Cardiac atrium fibroblast (primary cell): ENCODE results near the genes STT3A and RPUSD4.

- RAMPAGE, long total RNA, result no peak
These were observed 119.9 kb downstream of the FEZ1 start for GRCh38 chr11:125375860-125376810.

- RAMPAGE, long total RNA, result start-site peak on the plus strand at chr11:125592851-125592904, 2,549 and 353 reads in 2 replicates
These were observed at the start of gene STT3A for GRCh38 chr11:125592786-125593865. Gene STT3A, plus strand, starts transcription at chr11:125592852.

- RAMPAGE, long total RNA, result no peak
These were observed 1.9 kb downstream of the CHEK1 start for GRCh38 chr11:125626880-125627289.

DNA sequence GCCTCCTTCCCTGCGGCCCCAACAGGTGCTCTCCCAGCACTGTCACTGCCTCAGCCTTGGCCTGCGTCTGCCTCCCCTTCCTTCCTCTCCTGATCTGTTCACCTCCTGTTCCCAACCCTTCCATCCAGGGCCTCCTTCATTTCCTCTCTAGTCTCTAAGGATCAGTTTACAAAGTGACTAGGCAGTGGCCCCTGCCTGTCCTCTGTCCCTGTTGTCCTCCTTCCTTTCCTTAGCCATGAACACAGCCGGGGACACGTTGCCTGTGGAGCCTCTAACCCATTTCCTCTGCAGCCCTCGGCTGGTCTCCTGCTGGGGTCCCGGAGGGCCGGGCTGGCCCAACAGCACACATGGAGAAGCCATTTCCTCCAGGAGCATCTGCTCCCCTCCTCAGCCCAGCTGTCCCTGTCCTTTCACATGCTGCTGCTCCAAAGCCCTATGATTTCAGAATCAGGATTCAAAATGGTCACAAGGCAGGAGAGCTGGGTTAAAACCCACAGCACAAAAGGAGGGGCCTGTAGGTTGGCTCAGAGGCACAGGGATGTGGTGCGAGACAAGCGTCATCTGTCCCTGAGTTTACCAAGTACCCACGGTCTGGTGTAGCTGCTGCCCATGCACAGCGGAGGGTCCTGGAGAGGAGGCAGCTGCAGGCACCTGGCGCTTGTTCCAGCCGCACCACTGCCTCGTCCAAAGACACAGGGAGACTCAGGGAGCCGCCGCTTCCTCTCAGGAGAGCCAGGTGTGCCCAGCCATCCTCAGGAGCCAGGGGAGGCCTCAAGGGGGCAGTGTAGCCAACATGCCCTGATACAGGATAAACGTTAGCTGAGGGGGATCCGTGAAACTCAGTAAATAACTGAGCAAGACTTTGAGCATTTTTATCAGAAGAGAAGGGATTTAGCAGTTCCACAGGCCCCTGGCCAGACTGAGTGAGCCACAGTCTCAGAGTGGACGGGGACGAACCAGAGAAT, 4.1 kb upstream of the VSIG10L2 start:
- RAMPAGE, long total RNA, result no peak

- RAMPAGE, long total RNA, result no peak
These were observed 48.9 kb downstream of the VSIG10L2 start for GRCh38 chr11:125994582-125995222.

DNA sequence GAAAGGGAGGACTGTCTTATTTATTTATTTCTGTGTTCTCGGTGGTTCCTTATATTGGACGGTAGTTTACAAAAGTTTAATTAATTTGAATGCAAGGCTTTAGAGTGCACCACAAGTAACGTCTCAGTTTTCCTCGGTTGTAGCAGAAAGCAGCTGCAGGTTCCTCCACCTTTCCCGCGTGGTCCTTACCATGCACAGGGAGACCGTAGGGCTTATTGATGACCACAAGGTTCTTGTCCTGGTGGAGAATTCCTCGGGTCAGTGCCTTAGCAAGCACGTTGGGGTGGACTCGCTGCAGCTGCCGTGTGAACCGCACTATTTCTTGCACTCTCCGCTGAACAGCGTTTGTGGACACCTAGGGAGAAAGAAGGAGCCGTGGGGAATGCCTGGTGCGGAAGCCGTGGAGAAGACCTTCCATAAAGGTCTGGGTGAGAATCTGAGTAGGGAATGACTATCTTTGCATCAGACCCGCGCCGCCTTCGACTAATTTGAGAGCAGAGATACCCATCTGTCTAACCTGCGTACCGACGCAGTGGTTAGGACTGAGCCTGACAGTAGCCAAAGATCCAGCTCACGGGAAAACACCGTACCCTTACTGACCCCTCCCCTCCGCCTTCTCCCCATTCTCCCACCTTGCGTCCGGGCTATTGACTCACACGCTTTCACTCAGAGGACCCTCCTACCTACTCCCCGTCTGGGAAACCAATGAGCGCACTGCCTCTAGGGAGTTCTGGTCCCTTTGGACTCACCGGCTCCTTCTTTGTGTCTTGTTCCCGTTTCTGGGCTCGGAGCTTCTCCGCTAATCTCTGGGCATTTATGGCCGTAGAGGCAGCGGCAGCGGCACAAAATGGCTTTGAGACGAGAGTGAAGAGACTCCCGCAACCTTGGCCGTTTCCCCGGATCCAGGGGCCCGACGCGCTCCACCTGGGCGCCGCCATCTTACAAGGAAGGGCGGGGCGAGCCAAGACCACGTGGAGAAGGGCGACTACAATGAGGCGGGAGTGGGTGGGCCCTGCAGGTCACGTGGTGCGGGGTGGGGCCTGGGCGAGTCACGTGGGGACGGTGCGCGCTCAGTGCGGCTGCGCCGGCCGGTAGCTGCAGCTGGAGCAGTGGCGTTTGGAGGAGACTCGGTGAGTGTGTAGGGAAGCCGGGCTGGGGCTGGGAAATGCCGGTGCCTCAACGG, at the start of gene RPUSD4:
Gene RPUSD4, minus strand, starts transcription at position 950 of the 1,183 bp plus-strand sequence.
- RAMPAGE, long total RNA, result start-site peak on the plus strand centred at position 1,074 of the sequence, 62 bp wide, 194 and 46 reads in 2 replicates

GRCh38 chr11:126211884-126212859, 590 bp downstream of the FAM118B start:
- RAMPAGE, long total RNA, result no peak

DNA sequence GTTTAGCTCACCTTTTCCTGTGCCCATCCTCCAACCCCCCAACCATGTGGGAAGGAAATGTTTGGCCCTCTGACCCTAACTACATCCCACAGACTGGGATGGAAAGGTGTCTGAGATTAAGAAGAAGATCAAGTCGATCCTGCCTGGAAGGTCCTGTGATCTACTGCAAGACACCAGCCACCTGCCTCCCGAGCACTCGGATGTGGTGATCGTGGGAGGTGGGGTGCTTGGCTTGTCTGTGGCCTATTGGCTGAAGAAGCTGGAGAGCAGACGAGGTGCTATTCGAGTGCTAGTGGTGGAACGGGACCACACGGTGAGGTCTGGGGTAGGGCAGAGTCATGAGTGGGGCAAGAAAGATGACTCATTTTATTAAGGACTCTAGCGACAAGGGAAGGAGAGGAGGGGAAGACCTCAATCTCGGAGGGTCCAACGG, 2.4 kb downstream of the FOXRED1 start:
- RAMPAGE, long total RNA, result no peak

- RAMPAGE, long total RNA, result no peak
These were observed 4.9 kb upstream of the TIRAP start for GRCh38 chr11:126277804-126278642.

DNA sequence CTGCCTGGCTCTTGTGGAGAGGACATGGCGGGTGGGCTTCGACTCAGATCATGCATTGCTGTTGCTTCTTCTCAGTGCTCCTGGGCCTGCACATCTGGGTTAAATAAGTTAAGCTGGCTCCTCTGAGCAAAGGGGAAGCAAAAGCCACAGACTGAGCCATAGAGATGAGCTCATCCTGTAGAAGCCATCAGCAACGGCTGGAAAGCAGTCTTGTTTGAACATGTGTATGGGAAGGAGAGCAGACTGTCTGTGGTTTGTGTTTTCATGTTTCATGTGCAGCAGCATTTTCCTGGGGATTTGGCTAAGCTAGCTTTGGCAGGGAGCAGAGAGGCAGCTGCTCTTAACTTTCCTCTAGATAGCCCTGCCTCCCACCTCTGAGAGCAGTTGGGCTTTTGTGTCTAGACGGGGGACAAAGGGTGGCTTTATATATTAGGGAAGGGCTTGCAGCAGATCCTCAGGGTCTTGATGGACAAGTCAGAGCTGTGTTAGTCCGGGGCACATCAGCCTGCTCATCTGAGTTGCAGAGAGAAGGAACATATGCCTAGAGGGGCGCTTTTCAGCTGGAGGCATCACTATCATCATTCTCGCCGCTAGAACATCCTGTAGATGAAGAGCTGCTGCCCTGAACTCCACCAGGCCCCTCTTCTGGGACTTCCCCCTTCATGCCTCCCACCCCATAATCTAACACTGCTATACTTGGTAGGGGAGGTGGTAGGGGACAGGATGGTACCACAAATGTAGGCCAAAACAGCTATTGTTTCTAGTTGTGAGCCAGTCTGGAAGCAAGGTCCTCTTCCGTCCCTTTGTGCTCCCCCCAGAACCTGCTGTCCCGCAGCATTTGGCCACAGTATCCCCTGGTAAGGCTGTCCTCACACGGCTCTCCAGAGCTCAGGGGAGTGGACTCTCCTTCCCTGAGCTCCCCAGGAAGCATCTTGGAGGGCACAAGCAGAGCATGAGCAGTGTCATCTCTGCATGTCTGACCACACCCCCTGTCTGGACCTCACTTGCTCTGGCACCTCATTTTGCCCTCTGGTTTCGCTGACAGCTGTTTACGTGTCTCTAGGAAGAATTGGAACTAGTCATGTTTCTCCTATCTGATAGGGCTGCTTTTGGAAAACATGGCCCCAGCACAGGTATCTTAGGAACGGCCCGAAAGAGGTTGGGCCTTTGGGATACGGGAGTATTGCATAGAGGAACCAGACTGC, 15.2 kb downstream of the DCPS start:
- RAMPAGE, long total RNA, result no peak

- RAMPAGE, long total RNA, result no peak
These were observed 23.3 kb upstream of the ST3GAL4 start for GRCh38 chr11:126331959-126332903.

GRCh38 chr11:126336478-126337063, 18.9 kb upstream of the ST3GAL4 start:
- RAMPAGE, long total RNA, result no peak

DNA sequence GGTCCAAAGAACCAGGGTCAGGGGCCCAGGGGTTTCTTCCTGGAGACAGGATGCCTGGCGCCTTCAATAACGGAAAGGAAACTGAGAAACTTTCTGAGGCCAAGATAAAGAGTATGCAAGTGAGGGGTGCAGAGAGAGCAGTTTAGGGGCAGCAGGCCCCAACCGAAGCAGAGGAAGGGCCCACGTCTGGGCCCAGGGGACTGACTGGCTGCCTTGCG, 557 bp upstream of the ST3GAL4 start:
- RAMPAGE, long total RNA, result no peak

GRCh38 chr11:126366840-126367481, 11.5 kb downstream of the ST3GAL4 start:
- RAMPAGE, long total RNA, result no peak

DNA sequence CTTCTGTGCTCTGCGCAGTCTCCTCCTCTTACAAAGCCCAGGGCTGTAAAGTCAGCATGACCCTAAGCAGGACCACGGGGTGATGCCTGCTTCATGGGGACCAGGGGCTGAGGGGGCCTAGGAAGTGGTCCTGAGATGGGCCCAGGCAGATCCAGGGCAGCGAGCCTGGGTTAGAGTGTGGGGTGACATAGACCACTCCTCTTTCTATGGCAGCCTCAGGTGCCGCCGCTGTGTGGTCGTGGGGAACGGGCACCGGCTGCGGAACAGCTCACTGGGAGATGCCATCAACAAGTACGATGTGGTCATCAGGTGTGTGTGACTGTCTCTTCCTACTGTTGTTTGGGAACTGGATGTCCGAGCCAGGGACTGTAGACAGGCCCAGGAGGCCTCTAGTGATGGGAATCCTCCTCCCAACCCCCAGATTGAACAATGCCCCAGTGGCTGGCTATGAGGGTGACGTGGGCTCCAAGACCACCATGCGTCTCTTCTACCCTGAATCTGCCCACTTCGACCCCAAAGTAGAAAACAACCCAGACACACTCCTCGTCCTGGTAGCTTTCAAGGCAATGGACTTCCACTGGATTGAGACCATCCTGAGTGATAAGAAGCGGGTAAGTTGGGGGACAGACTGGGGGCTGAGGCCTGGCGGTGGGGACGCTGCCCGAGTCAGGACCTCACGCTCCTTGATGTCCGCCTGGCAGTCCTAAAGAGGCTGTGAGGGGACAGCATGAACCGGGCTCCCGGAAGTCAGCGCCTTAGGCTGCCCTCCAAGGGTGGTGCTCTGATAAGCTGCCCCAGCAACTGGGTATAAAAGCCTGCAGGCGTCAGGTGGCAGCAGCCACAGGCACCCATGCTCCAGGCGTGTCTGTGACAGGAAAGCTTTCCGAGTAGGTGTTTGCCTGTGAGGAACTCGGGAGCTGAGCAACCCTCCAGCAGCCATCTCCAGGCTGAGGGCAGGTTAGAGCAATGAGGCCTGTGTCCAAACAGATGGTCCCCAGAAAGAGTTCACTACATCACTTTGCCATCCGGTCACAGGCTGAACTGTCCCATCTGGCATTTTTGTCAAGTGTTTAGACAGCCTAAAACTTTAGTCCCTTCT, 52.7 kb downstream of the ST3GAL4 start:
- RAMPAGE, long total RNA, result no peak

DNA sequence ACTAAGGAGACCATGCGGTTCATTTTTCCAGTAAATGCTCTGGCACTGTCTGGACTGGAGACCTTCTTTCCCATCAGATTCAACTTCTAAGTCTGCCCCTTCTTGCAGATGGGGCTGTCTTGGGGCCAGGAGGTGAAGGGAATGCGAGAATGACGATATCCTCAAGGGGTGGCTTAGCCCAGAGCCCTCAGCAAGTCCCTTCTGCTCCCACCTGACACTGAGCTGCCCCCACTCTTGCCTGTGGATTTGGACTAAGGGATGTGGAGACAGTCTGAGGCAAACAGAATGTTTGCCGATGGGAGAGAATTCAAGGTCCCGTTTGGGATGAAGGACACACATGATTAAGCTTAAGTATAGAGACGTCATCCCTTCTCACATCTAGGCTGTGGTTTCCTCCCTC, 71.3 kb downstream of the ST3GAL4 start:
- RAMPAGE, long total RNA, result no peak

GRCh38 chr11:126431496-126432126, 76.1 kb downstream of the ST3GAL4 start:
- RAMPAGE, long total RNA, result no peak

GRCh38 chr11:126452615-126453075, 97.2 kb downstream of the ST3GAL4 start:
- RAMPAGE, long total RNA, result no peak

- RAMPAGE, long total RNA, result no peak
These were observed 10.2 kb downstream of the KIRREL3 start for GRCh38 chr11:126990268-126990833.

- RAMPAGE, long total RNA, result no peak
These were observed 106.4 kb upstream of the KIRREL3 start for GRCh38 chr11:127107037-127107337.